ENCODE measurements around a stretch of chr20.

- PRO-cap = no peak
These were observed 26.6 kb downstream of the RIN2 start for GRCh38 chr20:19784355-19785316.

- PRO-cap = no peak
These were observed 101.9 kb upstream of the NAA20 start for GRCh38 chr20:19915019-19915974.

DNA sequence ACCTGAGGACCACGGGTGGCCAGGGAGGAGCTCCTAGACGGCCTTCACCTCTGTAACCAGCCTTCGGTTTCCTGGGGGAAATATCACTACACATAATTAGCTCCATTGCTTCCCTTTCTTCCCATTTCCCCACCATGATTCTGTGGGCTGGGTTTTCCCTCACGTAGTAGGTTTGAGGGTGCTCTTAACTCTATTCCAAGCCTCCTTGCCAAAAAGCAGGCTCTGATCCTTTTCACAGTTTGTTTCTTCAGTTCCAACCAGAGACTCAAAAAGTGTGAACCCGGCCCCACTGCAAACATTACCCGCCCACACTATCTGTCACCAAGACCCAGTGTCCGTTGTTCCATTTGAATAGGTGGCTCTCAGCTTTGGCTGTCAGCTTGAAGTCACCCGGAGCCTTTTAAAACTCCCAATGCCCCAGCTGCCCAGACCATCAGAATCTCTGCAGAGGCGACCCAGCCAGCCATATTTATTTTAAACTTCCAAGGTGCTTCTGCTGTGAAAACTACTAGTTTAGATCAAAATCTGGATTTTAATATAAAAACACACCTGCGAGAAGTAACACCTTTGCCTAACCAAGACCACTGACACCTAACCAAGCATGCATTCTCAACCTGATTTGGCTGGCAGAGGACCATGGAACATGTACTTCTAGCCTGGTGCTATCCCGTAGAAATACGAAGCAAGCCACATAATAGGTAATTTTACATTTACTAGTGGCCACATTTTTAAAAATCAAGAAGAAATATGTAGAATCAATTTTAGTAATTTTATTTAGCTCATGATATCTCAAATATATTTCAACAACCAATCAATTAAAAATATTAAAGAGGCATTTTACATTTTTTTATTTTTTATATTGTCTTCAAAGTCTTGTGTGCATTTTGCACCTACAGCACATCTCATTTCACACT is 11.6 kb upstream of the NAA20 start:
- PRO-cap = no peak

DNA sequence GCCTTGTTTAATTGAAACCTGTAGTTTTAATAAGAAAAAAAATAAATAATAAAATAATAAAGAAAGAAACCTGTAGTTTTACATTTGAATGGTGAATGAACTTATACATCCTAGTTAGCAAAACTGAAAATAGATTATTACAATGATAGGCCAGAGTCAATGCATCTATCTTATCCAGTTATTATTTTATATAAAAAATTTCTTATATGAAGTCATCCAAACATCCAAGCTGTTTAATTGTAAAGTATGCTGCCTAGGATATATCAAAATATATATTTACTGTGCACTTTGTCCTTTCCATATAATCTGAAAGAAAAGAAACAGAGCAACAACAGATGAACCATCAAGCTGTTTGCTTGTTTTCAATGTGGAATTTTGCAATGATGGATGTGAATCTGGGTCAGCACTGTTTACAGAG is 6.8 kb upstream of the NAA20 start:
- PRO-cap = no peak

DNA sequence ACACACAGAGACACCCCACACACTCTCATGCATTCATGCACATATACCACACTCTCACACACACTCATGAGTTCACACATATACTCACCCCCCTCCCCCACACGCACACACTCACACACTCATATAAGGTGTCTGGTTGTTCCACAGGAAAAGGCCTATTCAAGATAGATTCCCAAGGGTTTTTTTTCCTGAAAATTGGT is 145.1 kb downstream of the CFAP61 start:
- PRO-cap = no peak

DNA sequence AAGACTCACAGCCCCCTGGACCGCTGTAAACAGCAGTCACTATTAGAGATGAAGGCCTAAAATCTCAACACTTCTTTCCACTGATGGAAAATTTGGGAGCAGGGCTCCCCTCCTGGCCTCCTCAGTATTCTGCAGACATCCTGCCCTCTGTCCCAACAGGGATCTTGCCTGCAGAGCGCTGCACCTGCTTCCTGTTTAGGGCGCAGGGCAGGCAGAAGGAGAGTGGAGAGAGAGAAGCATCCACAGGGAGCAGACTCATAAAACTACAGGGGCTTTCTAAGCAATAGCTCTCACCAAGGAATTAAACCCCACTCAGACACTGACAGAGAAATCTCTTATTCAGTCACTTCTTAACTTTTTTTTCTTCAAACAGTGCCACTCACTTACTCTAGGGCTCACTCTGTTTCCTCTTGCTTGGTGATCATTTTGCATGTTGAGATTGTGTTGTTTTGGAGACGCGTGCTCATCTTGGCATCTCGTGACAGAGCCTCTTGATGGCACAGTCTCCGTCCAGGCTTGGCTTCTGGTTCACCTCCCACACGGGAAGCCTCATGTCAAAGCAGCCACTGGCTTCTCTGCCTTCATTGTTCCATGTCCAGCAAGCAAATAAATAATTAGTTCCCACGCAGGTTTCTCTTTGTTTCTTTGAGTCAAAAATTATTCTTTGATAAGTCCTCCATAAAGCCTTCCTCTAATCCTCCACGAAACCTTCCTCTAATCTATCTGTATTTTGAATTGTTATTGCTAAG is 153.1 kb upstream of the INSM1 start:
- PRO-cap = no peak

DNA sequence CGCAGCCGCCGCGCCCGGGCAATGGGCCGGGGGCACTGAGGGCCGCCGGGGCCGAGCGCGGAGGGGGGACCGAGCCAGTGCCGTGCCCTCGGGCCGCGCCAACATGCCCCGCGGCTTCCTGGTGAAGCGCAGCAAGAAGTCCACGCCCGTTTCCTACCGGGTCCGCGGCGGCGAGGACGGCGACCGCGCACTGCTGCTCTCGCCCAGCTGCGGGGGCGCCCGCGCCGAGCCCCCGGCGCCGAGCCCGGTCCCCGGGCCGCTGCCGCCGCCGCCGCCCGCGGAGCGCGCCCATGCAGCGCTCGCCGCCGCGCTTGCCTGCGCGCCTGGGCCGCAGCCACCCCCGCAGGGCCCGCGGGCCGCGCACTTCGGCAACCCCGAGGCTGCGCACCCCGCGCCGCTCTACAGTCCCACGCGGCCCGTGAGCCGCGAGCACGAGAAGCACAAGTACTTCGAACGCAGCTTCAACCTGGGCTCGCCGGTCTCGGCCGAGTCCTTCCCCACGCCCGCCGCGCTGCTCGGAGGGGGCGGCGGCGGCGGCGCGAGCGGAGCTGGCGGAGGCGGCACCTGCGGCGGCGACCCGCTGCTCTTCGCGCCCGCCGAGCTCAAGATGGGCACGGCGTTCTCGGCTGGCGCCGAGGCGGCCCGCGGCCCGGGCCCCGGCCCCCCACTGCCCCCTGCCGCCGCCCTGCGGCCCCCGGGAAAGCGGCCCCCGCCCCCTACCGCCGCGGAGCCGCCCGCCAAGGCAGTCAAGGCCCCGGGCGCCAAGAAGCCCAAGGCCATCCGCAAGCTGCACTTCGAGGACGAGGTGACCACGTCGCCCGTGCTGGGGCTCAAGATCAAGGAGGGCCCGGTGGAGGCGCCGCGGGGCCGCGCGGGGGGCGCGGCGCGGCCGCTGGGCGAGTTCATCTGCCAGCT is 518 bp downstream of the INSM1 start:
- PRO-cap = no peak

DNA sequence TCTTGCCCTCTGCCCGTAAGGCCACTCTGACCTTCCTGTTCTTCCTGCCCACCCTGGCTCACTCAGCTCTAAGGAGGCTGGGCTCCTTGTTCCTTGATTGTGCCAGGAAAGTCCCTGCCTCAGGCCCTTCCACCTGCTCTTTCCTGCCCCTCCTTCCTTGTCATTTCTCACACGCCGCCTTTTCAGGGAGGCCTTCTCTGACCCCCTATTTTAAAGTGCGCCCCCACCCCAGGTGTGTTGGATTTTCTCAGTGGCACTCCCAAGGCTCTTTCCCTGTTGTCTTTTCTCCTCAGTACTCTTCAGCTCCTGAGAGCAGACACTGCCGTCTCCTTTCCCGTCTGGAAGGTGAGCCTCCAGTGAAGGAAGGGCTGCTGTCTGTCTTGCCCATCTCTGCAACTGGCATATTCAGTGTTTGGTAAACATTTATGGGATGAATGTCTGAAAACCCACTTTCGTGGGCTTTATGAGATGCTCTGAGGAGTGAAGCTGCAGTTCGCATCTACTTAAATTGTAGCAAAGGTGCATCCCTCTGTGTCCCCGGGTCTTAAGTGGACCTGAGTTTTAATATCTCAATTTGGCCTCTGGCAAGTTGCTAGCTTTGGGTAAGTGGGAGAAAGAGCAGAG is 35.1 kb downstream of the INSM1 start:
- PRO-cap = no peak

DNA sequence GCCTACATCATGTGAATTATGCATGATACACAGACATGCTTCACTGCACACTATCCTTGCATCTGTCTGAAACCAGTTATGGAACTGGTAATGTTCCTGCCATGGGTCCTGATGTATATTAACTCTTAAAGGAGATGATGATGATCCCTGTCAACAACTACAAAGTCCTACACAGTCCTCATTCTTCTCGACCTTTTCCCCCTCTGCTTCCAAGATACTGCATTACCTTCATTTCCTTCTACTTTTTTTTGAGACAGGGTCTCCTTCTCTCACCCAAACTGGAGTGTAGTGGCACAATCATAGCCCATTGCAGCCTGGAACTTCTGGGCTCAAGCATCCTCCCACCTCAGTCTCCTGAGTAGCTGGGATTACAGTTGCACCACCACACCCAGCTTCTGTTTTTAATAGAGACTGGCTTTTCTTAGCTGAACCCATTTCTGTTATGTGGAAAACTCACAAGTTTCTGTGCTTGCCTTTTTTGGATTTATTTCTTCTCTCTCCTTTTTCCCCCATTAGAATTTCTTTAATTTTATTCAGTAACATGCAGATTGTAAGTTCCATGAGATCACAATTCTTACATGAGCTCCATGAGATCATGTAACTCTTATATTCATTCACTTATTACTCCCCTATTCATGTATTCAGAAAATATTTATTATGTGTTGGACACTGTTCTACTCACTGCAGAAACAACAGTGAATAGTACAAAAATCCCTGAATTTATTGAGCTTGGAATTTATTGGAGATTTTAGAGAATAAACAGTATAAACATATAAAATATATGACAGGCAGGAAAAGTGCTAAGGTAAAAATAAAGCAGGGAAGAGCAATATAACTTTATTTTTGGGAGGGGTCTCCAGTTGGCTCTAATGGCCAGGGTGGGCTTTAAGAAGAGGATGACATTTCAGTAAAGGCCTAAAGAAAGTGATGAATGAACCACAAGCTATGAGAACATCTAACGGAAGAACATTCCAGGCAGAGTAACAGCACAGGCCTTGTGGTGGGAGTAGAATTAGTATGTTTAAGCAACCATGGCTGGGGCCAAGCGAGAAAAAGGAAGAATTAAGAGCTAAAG is 105.7 kb downstream of the INSM1 start:
- PRO-cap = no peak

DNA sequence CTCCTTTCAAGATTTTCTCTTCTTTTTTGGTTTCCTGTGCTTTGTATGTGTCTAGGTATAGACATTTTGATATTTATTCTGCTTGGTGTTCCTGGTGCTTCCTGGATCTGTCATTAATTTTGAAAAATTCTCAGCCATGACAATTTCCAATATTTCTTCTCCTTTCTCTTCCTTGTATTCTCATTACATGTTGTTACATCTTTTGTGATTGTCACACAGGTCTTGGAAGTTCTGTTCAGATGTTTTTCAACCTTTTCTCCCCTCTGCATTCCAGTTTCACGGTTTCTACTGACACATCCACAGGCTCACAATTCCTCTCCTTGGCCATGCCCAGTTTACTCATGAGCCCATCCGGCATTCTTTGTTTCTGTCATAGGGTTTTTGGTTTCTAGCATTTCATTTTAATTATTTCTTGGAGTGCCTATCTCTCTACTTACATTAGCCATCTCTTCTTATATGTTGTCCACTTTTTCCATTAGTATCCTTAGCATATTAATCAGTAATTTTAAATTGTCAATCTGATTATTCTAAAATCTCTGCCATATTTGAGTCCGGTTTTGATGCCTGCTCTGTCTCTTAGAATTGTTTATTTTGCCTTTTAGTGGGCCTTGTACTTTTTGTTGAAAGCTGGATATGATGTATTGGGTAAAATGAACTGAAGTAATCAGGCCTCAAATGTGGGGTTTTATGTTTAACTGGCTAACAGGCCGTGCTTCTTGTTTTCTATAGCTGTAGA is 118.8 kb downstream of the INSM1 start:
- PRO-cap = no peak

DNA sequence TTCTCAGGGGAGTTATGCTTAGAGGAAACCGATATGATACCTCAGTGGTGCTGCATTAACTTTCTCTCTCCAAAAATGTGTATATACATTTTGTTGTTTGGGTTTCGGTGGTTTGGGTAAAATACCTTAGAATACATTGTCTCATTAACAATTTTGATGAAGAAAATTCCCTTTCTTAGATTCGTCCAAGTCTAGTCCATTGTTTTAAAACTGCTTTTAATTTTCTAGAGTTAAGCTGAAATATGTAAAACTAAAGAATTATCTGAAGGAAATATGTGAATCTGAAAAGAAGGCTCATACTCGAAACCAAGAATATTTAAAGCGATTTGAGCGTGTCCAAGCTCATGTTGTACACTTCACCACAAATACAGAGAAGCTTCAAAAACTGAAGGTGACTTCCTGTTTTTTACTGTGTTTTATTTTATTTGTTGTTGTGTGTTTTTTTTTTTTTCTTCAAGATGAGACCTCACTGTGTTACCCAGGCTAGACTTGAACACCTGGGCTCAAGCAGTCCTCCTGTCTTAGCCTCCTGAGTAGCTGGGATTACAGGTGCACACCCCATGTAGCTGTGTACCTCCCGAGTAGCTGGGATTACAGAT is 10.4 kb downstream of the KIZ start:
- PRO-cap = no peak

DNA sequence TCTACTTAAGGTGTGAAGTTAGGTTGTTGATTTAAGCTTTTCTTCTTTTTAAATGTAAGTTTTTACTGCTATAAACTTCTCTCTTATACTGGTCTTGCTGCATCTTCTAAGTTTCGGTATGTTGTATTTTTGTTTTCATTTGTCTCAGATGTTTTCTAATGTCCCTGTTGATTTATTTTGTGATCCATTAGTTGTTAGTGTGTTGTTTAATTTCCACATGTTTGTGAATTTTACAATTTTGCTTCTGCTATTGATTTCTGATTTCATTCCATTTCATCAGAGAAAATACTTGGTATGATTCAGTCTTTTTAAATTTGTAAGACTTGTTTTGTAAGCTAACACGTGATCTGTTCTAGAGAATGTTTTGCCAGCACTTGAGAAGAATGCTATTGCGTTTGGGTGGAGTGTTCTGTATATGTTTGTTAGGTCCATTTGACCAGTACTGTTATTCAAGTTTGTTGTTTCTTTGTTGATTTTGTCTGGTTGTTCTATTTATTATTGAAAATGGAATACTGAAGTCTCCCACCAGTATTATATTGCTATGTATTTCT is 53.8 kb downstream of the KIZ start:
- PRO-cap = no peak

- PRO-cap = no peak
These were observed 486 bp upstream of the XRN2 start for GRCh38 chr20:21302602-21303088.

GRCh38 chr20:21472948-21473328 is 40.9 kb downstream of the NKX2-2 start:
- PRO-cap = no peak

DNA sequence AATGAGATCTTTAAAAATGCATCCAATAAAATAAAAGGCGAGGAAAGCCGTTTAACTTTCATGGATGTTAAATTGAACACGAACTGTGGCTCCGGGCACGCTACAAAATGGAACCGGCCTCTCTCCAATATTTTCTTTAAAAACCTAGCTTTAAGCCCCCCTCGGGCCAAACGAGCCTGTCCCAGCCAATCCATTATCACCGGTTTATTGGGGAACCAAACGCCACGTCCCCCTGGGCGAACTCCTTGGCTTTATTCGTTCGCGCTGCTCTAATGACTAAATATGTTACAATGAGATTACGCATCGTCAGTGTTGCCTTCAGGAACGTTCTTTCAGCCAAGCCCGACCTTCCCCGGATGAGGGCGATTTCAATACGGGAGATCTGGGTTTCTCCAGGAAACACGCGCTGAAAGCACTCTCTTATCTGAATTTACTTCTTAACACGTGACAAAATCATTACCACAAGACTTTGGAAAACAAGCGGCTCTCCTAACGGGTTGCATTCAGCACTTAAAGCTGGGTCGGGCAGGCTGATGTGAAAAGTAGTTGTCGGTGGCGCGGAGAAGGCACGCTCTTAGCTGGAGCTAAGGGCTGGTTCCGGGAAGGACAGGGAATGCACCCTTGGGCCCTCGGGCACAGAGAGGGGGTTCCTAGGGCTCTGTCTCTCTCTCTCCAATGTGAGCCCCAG is 6.8 kb upstream of the NKX2-2 start:
- PRO-cap = no peak

DNA sequence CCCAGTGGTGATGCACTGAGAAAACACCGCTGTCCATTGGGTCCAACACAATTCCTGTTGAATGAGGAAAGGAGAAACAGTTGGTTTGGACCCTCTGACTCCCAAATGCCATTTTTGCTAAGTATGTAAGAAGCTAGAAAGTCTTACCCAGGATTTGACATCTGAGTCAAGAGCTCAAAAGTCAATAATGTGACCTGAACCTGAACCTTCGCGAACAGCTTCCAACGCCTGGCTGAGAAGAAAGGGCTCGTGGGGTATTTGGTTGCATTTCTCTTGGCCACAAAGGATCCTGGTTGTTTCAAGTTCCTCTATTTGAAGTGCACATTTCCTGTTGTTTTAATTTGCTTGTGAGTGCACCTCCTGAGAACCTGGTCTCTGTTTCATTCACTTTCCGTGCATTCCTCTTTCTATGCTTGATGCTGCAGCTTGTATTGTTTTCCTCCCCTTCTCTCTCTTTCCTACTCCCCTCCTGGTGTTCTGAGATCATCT is 212.6 kb downstream of the FOXA2 start:
- PRO-cap = no peak

GRCh38 chr20:22411305-22412360 is 172.7 kb downstream of the FOXA2 start:
- PRO-cap = no peak

DNA sequence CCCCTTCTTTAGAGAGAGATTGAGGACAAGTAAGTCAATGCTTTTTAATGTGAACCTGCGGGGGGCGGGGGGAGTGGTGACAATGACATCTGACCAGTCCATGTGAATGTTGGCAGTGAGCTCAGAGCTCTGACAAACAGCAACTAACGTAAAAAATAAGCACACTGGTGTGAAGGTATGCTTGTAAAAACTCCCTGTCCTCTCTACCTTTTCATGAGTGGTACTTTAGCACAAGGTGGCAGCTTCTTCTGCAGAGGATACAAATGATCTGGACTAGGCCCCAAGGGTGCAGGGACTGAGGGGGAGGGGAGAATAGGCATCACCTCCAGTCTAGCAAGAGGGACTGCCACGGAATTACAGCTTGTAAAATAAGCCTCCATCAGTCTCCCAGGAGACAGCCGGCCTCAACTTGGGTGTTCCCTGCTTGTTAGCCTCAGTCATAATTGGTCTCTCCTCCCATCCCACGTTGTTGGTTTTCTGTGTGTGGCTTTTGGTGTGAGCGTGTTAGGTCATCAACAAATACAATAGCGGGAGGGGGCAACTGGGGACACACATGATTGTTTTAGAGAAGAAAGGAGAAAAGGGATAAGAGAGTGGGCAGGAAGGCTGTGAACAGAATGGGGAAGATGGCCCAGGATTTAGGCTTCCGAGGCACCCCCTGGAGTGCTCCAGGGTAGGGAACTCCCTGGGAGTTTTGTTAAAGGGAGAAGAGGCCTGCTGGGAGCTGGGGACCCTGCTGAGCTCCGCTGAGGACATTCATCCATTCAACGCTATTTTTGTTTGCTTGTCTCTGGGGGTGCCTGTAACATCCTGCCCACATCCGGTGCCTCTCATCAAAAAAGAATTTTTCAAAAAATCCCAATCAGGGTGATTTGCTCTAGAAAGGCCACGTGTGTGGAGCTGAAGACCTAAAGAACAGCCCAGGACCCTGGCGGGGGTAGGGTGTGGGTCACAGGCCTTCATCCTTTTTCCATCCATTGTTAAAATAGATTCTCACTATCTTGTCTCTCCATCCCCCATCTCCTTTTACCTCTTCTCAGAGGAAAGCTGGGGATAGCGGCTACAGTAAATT is 9.2 kb downstream of the FOXA2 start:
- PRO-cap = no peak

DNA sequence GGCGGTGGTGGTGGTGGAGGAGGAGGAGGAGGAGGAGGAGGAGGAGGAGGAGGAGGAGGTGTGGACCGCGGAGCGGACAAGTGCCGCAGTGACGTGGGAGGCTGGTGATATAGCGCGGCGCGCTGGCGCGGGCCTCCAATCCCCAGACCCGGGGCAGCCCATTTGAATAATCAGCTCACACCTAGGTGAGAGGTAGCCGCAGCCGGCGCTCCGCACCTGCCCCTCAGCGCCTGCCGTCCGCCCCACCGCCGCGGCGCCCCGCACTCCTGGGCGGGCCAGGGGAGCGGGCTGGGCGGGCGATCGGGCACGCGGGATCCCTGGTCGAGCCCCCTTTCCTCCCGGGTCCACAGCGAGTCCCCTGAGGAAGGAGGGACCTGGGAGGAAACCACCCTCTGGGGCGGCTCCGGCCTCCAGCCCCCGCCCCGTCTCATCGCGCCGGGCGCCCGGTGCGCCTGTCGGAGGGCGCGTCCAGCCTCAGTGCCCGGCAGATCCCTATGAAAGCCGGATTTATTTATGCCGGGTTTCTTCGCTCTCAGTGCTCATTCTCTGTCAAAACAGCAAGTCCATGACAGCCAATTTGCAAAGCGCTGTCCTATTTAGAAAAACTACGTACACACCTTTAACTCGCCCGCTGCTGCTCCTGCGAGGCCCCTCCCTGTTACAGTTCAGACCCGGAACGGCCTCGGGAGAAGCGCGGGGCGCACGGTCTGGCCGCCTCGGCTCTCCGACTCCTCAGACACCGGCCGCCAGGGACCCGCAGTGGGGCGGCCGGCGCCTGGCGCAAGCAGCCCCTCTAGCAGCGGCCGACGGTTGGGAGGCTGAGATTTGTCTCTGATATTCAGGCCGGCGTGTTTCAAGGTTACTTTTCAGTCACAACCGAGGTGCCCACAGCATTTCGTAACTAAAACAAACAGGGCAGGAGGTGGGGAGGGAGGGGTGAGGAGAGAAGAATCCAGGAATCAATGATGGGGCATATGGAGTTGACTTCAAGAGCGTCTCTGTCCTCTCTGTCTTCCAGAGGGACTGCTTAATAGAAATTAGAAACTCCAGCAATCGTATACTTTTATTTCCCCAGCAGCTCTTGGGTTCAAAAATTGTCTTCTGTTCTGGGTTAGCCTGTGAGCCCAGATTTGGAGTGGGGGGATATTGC is 661 bp upstream of the FOXA2 start:
- PRO-cap = no peak

GRCh38 chr20:22684478-22685160 is 100.2 kb upstream of the FOXA2 start:
- PRO-cap = no peak

Data from pulmonary lymph node (tissue), 1 donor.